ENCODE measurements around a stretch of chr13.

GRCh38 chr13:67147099-67147785 lies 82.9 kb downstream of the PCDH9 start:
- PRO-cap = no peak

DNA sequence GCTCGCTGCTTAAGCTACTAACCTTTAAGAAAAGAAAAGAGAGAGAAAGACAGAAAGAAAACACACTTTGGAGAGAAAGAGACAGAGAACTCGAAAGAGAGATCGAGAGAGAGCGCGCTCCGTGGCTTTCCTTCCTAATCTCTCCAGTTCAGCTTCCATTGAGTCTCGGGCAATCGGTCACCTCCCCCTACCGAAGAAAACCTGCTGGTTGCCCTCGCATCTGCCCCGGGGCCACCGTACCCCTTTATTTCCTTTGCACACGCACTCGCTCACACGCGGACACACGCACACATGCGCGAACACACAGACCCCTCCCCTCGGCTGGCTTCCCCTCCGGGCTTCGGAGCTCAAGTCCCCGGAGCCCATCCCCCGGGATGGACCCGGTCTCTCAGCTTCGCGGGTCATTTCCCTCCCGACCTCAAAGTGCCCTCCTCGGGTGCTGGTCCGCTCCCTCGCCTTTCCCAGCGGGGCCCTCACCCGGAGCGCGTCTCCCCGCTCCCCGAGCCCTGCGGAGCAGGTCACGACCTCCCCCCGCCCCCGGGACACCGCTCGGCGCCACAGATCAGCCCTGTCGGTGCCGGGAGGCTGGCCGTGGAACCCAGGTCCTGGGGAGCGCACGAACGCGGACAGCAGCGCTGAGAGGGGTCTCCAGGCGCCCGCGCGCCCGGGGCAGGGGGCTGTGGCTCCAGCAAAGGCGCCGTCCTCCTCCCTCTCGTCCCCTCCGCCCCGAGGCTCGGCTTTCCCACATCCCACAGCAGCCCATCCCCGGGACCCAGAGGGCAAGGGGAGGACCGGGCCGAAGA lies 1.9 kb downstream of the DACH1 start:
- PRO-cap = bidirectional peak, plus-strand start at position 364 of the sequence, minus-strand start at position 317 of the sequence; bidirectional peak, plus-strand start outside the sequence, minus-strand start at position 744 of the sequence

- PRO-cap = no peak
Observed at GRCh38 chr13:72552312-72552598, 175.2 kb downstream of the MZT1 start.

GRCh38 chr13:72775128-72775561 lies 6.6 kb downstream of the DIS3 start:
- PRO-cap = no peak

- PRO-cap = no peak
Observed at GRCh38 chr13:72851022-72852060, 69.4 kb downstream of the PIBF1 start.

DNA sequence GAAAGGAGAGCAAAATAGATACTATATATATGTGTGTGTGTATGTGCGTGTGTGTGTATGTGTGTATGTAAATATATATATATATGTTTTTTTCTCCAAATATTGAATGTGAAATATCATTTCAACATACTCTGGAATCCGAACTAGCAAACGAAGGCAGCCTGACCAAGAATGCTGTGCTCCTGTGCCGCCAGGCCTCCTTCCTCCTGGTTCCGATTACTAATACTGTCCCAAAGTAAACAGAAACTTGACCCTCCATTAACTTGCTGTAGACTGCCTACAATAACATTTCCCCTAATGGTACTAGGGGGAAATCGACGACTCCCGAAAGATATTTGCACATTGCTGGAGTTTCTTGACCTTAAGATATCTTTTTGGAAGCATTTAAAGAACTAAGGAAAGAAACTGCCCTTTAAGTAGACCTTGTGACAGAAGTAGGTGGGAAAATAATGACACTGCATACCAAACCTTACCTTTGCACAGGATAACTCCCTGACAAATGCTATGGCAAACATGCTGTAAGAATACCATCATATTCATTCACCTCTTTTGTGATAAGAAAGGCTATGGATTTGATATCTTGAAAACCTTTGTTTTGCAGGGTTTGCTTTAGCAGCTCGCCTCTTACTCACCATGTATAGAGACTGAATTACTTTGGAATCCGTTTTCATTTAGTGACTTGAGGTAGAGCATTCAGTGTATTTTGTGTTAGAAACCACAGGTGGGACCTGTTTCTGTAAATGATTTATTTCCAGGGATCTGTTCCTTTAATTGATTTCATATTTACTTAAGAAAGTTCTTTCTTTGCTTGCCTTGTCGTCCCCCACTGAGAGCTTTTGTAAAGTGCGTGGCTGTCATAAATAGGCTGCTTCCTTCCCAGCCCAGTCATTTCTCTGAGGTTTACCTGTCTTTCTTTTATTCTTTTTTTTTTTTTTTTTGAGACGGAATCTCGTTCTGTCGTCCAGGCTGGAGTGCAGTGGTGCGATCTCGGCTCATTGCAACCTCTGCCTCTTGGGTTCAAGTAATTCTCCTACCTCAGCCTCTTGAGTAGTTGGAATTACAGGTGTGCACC lies 80.1 kb downstream of the KLF5 start:
- PRO-cap = no peak

GRCh38 chr13:73171022-73171677 lies 112.3 kb downstream of the KLF5 start:
- PRO-cap = no peak

GRCh38 chr13:73765882-73766449 lies 707.2 kb downstream of the KLF5 start:
- PRO-cap = bidirectional peak, plus-strand start at chr13:73766264, minus-strand start at chr13:73766049

DNA sequence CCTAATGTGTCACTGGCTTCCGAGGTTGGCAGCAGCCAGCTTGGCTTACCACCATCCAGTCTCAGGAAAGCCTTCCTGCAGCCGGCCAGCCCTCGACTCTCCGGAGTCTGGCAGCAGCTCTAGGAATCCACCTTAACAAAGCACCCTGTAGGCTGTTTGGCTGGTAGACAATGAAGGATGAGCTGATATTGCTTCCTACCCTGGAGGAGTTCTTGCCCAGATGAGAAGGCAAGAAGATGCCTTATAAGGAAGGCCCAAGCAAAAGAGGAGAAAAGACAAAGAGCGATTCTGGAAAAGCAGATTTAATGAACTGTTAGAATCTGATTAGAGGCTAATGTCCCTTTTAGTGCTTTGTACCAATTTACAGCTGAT lies 887.2 kb downstream of the KLF5 start:
- PRO-cap = bidirectional peak, plus-strand start at position 78 of the sequence, minus-strand start at position 103 of the sequence

GRCh38 chr13:74036257-74036769 lies 977.5 kb downstream of the KLF5 start:
- PRO-cap = no peak

GRCh38 chr13:74132061-74132655 lies 1073.4 kb downstream of the KLF5 start:
- PRO-cap = no peak

DNA sequence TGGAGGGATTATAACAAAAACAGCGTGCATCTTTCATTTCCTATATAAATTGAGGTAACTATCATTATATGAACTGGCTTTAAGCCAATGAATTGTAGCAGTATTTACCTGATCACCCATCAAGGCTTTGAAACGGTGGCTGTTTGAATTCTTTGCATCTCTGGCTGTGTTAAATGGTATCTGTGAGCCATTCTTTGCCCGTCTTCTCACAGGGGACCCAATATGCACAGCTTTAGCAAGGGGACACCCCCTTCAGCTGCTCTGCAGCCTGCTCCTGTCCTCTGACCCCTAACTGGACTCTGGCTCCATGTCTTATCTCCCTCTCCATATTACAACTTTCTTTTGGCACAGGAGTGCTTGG lies 1109.2 kb downstream of the KLF5 start:
- PRO-cap = no peak

- PRO-cap = no peak
Observed at GRCh38 chr13:75325708-75326060, 156.3 kb downstream of the TBC1D4 start.

GRCh38 chr13:75326061-75327105 lies 155.6 kb downstream of the TBC1D4 start:
- PRO-cap = no peak

DNA sequence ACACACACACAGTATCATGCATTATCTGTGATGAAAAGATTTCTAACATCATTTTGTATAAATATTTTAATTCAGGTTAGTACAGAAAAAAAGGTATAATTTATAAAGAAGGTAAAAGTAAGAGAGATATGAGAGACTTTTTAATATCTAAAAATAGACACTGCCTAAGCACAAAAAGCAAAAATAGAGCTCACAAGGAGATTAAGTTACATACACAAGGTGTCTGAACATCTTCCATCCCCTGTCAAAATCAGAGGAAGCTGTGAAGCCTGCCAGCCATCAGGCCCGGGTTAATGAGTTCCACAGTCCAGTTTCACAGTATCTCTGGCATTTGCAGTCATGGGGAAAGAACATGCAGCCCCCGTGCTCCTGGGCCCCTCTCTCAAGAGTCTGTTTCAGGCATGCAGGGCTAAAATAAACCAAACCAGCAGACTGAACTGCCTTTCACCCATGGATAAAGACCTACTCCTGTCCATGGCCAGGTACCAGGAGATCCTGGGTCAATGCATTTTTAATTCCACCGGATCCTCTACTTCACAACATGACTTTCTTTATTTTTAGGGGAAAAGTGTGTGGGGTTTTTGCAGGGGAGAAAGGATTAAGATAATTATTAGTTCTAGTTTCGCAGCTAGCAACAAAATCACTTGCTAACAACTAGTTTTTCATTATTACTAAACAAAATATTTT lies 79.1 kb downstream of the TBC1D4 start:
- PRO-cap = no peak

DNA sequence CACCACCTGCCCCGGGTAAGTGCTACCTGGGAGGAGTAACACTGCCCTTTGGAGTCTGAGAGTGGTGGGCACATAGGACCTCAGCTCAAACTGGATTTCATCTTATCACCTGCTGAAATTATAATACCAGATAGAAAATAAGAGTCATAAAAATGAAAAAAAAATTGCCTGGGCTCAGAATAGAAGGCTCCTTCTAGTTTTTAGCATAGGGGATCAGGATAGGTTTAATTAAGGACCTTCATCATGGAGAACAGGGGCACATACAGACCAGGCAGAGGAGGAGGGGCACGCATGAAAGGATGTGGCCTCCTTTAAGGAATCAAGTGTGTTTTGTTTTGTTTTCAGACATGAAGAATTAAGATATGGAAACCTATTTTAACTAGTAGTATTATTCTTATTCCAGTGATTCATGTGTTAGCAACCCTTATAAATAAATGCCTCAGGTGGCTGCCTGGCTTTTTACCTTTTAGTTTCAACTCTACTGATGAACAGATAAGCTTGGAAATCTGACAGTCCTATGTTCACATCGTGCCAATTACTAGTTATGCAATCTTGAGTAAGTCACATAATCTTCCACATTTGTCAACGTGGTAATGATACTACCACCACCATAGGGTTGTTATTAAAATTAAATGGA lies 64.5 kb downstream of the TBC1D4 start:
- PRO-cap = no peak

DNA sequence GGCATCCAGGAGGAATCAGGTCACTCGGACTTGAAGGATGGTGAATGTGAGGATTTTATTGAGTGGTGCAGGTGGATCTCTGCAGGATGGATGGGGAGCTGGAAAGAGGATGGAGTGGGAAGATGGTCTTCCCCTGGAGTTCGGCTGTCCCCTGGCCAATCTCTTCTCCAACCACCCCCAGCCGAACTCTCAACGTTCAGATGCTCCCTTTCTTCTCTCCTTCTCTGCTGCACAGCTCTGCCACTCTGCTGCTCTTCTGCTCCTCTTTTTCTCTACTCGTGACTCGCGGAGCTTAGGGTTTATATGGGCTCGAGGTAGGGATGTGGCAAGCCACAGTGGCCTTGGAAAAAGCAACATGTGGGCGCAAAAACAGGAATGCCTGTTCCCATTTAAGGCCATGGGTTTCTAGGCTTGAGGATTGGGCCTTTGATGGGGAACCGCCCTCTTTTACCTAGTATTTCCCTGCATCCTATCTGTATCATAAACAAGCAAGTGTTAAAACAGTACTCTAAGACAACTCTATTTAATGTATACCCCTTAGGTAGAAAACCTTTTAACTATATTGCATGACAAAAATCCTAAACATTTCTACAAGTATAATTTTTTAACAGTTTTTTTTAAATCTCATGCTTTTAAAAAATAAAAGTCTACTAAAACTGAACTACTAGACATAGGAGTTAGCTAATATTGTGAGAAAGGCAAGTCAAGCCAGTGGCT lies 23.7 kb downstream of the TBC1D4 start:
- PRO-cap = no peak

DNA sequence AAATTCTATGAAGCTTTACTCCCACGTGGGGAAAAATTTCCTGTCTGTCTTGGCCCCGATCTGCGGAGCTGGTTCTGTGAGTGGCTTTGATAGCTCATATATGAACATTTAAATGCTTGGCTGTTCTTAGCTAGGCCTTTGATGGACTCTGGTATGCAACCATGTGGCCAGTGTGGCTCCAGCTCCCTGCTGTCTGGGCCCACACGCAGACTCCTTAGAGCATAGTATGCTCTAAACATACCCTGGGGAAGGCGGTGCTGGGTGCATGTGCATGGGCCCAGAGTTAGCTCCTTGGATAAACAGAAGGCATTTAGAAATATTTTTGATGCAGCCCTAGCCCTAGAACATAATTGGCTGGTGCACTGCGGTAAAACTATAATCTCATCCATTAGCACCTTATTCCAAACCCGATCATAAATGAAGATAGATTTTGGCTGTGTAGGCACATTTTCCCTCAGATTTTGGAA lies 153.4 kb downstream of the LMO7 start:
- PRO-cap = no peak

GRCh38 chr13:75796966-75797376 lies 160.8 kb downstream of the LMO7 start:
- PRO-cap = no peak

GRCh38 chr13:75803033-75803569 lies 167.0 kb downstream of the LMO7 start:
- PRO-cap = no peak

Data from ReNcell CX (cell line).